ENCODE measurements around a stretch of chr1.

- RRBS = 89% methylated on average over 3 of the region's 24 CpGs
Measured at GRCh38 chr1:167429772-167430948, 88.2 kb downstream of the CD247 start.

DNA sequence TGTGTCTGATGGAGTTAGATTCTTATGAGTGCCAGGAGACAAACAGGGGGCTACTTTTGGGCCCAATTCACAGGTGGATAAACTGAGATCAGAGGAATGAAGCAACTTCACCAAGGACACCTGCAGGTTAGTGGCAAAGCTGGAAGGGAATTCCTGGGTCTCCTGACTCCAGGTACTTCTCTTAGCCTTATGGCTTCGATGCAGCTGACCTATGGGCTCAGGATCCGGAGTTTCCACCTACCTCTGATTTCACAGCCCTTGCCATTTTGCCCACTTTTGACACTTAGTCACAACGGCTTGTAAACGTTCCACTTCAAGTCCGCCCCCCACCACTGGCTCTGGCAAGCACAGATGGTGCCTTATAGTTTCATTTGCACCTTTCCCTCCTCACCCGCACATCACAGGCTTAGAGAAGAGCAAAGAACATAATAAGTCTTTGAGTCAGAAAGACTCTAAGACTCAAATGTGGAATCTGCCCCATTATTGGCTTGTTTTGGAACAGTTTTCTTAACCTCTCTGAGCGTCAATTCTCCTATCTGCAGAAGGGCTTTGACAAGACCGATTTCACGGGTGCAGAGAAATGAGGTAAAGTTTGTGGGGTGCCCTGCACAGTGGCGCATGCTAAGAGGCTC, 72.3 kb downstream of the CD247 start:
- RRBS = no CpG with 5 or more reads among the region's 10 CpGs

DNA sequence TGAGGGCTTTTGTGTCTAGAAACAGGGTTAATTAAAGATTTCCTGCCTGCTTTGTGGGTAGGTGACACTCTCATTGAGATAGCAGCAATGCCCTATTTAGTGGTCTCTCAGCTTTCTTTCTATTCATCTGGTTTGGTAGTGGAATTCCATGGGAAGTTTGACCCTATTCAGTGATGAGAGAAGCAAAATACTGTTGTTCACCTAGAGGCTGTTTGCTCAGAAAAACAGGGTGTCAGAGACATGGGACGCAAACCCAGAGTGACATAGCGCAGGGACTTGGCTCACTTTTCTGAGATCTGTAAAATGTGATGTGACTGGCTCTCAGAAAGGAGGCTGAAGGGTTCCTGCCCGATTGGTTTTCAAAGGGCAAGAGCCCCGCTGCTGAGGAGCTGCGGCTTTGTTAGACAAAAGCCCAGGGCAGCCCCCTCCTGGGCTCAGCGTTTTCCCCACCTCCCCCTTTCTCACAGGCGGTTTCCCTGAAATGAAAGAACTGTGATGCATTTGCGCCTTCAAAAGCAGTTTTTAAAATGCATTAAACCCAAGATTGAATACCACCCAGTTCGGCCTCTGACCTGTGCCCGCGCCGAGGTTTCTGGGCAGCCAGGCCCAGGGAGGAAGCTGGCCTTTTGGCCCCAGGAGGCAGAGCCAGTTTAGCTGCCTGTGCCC, 28.9 kb downstream of the CD247 start:
- RRBS = no CpG with 5 or more reads among the region's 12 CpGs

DNA sequence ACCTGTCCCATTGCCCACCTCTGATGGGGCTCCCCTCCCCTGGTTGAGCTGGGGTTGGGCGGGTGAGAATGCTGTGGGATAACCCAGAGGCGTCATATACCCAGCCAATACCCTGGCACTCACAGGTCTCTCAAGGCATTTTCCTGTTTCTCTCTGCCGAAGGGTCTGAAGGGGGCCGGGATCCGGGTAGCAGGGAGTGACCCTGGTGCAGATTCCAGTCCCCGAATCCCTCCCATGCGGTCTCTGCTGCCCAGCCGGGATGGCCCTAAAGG, 995 bp upstream of the RCSD1 start:
- RRBS = 82% methylated on average over 4 of the region's 8 CpGs

DNA sequence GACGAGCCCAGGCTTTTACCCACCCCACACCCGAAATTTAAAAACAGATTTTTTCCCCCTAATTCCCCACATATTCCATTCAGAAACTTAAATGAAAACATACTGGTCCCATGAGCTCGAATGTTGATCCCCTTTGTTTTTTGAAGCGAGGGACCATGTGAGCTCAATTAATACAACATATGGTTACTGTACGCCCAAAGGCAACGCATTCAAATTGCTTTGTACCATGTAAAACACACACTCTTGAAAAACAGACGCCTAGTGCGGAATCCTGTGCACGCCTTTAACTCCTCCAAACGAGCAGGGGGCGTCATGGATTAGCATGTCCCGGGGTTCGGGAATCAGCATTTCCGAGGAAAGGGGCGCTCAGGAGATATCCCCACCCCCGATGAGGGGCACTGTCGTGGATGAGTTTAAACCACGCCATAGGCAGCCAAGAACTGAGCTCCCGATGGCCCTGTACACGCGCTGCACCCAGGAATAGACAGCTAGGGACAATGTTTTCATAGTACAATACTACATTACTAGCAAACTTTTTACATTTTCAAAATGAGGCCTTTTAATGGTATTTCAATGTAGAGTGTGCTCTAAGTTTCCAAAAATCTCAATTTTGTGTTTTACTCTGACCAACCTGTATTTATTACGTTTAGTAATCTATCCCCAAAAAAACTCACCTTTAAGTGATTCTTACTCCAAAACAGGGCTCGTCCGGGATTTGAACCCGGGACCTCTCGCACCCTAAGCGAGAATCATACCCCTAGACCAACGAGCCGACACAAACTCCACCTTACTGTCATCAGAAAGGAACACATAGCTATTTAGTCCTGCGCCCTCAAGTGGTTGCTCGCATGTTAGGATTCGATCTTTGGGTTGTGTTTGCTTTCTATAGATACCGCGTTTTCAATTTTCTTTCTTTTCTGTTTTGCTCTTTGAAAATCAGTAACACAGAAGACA, 6.7 kb upstream of the MPZL1 start:
- RRBS = no CpG with 5 or more reads among the region's 34 CpGs

DNA sequence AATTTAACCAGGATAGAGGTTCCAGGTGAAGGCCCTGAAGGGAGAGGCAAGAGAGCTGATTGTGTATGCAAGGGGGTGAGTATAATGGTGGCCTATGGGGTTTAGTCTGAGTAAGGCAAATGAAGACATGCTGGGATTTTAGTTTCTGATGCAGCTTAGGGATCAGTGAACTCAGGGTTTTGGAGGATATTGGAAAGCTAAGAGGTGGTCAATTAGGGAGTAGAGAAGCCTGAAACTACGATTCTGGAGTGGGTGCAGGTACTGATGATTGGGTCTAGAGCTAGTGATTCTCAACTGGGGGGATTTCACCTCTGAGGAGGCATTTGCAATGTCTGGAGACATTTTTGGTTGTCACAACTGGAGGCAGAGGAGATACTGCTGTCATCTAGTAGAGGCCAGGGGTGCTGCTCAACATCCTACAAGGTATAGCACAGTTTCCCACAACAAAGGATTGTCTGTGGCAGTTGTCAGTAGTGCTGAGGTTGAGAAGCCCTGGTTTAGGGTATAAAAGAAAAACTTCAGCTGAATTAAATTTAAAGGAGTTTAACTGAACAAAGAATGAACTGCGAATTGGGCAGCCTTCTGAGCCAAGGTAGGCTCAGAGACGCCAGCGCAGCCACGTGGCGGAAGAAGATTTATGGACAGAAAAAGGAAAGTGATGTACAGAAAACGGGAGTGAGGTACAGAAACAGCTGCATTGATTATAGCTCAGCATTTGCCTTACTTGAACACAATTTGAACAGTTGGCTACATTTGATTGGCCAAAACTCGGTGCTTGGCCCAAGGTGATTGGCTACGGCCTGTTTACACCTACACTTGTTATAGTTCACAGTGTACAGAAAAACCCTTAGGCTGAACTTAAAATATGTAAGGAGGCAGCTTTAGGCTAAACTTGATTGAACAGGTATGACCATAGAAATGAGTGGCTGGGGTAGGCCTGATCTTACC, 40.3 kb downstream of the MPZL1 start:
- RRBS = no CpG with 5 or more reads among the region's 9 CpGs

- RRBS = no CpG with 5 or more reads among the region's 6 CpGs
Measured at GRCh38 chr1:167765520-167765834, 43.7 kb downstream of the MPZL1 start.

- RRBS = no CpG with 5 or more reads among the region's 2 CpGs
Measured at GRCh38 chr1:167772178-167772565, 50.4 kb downstream of the MPZL1 start.

DNA sequence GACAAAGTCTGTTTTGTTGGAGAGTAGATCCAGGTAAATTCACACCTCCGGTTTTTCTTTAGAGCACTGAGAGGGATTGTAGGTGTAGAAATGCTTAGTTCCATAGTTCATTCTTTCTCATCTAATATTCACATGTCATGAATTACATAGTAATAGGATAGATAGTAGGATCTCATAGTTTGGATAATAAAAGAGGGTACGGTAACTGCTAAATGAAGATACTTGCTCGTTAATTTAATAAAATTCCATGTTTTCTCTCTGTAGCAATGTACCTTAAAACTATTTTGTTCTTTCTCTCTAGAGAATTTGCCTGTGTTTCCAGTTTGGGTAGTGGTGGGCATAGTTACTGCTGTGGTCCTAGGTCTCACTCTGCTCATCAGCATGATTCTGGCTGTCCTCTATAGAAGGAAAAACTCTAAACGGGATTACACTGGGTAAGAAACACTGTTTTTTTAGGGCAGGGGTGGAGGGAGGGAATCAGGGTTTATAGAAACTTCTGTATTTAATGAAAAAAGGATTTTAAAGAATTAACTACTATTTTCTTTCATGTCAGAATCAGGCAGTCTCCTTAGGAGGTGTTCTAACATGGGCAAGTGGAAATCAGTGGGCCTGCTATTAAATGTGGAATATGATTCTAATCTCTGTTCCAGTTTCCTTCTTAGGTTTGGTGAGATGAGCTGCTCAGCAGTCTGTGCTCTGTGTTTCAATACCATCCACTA, 51.3 kb downstream of the MPZL1 start:
- RRBS = no CpG with 5 or more reads among the region's 4 CpGs

- RRBS = no CpG with 5 or more reads among the region's 12 CpGs
Measured at GRCh38 chr1:167788442-167789572, 67.0 kb downstream of the MPZL1 start.

- RRBS = no CpG with 5 or more reads among the region's 9 CpGs
Measured at GRCh38 chr1:167926363-167927160, 9.9 kb upstream of the DCAF6 start.

- RRBS = no CpG with 5 or more reads among the region's 4 CpGs
Measured at GRCh38 chr1:167974680-167975014, 37.8 kb upstream of the MPC2 start.

- RRBS = no CpG with 5 or more reads among the region's 1 CpG
Measured at GRCh38 chr1:168000987-168001677, 64.3 kb upstream of the MPC2 start.

DNA sequence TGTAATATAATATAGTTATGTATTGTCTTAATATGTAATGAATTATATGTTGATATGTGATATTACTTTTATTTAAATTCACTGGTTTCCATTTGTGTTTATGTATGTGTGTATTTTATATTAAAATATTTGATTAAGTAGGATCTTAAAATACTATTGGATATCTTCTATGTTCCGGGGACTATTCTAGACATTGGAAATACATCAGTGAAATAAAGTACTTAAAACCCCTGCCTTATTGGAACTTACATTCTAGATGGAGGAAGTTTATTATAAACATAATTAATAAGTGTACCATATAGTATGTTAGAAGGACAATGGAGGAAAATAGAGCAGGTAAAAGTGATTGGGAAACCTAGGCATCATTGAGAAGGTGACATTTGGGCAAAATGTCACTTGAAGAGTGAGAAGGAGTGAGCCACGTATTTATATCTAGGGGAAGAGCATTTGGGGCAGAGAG, 97.0 kb downstream of the GPR161 start:
- RRBS = no CpG with 5 or more reads among the region's 2 CpGs

DNA sequence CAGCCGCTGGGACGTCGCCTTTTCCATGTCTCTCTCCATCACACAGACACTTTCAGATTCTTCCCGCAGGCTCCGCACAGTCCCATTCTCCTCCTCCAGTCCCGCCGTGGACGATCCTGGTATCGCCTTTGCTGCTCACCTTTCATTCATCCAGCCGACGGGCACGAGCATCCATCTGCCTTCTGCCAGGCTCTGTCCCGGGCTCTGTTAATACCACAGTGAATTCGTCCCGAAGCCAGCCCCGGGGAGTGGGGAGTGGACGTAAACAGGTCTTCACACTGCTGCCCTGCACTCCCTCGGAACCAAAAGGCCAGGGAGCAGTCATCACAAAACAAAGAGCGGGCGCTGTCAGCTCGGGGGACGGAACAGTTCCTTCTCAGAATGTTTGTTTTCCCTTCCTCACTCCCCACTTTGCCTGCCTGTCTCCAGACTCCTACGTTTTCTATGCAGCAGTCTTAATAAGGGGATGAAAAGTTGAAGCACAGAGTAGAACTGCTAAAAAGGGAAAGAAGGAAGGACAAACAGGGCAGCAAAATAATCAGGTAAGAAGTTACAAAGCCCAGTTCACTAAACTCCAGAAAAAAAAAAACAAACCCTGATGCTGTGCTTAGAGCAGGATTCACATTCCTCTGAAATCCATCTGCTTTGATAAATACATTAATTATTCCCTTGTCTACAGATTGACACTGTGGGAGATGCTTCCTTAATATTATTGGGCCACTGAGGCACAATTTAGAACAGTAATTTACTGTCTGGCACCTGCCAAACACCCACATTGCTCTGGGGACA, 715 bp upstream of the GPR161 start:
- RRBS = 0% methylated on average over 2 of the region's 23 CpGs

GRCh38 chr1:168220457-168220848, 5.4 kb upstream of the SFT2D2 start:
- RRBS = no CpG with 5 or more reads among the region's 6 CpGs

DNA sequence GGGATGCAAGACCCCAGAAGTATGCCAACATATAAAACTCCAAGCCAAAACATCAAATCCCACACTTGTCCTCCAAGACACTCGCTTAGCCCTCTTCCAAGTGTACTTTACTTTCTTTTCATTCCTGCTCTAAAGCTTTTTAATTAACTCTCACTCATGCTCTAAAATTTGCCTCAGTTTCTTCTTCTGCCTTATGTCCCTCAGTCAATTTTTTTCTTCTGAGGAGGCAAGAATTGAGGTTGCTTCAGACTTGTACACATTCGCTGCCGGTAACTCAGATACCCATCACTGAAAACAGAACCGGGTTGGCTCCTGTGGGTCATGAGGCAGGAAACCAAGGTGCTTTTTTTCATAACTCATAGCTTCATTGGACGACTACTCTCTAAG, 82.1 kb downstream of the TBX19 start:
- RRBS = no CpG with 5 or more reads among the region's 5 CpGs

DNA sequence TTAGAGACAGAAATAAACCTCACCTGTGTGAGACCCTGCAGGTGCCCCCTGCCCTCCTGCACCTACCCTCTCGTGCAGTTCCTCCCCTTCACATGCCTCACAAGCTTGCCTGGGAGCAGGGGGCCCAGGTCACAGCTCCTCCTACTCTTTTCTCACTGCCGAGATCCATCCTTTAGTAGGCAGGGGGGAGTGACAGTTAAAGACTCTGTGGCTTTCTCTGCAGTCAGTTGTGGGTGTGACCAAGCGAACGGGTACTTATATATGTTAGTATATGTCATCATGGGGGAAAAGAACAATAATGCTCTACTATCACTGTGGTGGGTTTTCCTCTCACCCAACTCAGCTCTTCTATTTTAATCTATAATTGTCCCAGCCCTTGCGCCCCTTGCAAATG, 23.4 kb downstream of the XCL2 start:
- RRBS = no CpG with 5 or more reads among the region's 5 CpGs

- RRBS = no CpG with 5 or more reads among the region's 2 CpGs
Measured at GRCh38 chr1:169046709-169047052, 59.8 kb upstream of the ATP1B1 start.